ENCODE data around the gene INSM1.

GRCh38 chr20:19407703-19408114 is 195.3 kb downstream of the SLC24A3 start:
- RRBS, 2 experiments = no CpG with 5 or more reads among the region's 4 CpGs

DNA sequence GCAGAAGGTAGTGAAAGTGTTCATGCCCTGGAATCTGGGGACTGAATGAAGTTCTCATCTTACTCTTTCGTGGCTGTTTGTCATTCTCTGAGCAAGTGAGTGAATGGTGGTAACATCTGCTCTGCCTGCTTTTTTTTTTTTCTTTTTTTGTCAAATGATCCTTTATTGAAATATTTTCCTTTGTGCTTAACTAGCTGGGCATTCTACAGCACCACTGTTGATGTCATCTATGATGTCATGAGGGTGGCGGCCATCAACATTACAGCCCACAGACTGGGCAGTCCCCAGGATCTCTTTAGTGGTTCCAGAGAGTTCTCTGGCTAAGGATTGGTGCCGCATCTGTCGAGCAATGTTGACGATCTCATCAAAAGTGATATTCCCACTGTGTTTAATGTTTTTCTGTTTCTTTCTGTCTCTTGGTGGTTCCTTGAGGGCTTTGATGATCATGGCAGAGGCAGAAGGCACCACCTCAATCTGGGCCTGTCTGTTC is 65.2 kb downstream of the RIN2 start:
- RRBS, 2 experiments = no CpG with 5 or more reads among the region's 5 CpGs

DNA sequence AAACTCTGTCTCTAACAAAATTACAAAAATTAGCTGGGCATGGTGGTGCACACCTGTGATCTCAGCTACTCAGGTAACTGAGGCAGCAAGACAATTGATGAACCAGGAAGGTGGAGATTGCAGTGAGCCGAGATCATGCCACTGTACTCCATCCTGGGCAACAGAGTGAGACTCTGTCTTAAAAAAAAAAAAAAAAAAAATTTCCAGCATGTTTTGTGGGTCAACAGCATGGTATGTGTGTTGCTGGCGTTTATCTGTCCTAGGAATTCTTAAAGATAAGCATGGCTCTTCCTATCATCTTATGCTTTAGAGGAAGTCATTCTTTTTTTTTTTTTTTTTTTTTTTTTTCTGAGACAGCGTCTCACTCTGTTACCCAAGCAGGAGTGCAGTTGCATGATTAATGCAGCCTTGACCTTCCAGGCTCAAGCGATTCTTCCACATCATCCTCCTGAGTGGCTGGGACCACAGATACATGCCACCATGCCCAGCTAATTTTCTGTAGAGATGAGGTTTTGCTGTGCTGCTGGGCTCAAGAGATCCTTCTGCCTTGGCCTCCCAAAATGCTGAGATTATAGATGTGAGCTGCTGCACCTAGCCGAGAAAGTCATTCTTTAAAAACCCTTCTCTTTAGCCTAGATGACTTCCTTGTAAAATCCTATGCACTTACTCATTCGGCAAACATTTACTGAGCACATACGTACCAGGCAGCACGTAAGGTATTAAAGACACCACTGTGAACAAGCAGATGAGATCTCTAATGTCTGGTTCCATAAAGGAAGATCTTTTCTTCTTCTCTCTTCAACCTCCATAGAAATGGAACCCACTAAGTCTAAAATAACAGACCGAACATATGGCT is 122.2 kb downstream of the RIN2 start:
- RRBS, 2 experiments = no CpG with 5 or more reads among the region's 9 CpGs

DNA sequence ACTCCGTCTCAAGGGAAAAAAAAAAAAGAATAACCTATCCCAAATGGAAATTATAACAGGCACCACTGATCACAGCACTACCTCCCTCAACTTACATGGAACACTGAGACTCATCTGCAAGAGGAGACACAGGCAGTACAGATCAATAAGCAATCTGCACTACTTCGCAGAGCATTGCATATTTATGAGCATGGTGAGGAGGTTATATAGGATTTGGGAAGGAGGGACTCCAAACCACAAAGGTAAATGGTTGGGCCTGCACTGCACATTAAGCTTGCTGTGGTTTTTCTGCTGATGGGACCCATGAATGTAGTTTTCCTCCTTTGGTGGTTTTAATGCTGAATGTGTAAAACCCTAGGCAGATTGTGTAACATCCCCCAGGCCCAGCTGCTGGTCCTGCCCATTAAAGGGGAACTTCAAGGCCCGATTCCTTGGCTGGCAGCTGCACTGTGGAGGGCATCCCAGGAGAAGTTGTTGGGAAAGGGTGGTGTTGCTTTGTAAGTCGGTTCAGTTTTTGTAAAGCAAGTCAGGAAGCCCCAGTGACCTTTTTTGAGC is 43.3 kb upstream of the NAA20 start:
- RRBS, 2 experiments = no CpG with 5 or more reads among the region's 4 CpGs

GRCh38 chr20:20034462-20035166 is 17.5 kb downstream of the NAA20 start:
- RRBS, 2 experiments = no CpG with 5 or more reads among the region's 6 CpGs

DNA sequence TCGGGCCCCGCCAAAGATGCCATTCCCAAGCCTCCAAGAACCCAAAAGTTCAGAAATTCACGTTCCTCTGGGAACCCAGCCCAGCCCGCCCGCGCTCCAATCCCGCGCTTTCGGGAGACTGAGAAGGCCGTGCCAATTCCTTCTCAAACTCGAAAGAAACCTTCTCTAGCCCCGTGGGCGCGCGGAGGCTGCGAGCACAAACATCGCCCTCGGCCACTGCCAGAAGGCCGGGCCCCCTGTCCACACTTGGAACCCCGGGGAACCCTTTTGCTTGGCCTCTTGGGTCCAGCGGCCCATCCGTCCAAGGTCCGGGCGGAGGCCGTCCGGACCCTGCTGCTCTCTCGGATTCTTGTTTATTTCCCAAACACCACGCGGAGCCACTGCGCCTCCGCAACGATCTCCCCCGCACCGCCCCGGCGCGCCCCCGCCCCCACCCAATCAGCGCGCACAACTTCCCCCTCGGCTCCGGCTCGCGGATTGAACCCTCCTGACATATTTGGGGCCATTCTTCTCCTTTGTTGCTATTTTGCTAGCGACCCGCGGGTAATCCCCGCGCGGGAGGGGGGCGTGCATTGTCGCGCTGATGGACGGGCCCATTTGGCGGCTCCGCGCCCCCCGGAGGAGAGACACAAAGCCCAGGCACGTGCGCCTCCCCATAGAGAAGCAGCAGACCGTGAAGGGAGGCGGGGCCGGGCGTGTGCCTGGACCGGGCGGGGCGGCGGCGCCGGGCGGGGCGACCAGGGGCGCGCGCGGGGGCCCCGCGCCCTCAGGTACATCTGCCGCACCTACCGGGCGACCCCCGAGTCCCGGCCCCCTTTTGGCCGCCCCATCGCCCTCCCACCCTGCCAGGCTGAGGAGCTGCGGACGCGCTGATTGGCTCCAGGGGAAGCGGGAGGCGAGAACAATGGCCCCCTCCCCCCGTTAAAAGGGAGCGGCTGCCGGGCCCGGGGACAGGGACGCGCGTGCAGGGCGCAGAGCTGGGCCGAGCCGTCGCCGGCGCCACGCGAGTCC is at the start of gene INSM1:
Gene INSM1 (plus strand): TSS at position 951 of the 1,011 bp plus-strand sequence.
- RRBS, 2 experiments = 24 to 30% methylated on average over 45 of the region's 105 CpGs

DNA sequence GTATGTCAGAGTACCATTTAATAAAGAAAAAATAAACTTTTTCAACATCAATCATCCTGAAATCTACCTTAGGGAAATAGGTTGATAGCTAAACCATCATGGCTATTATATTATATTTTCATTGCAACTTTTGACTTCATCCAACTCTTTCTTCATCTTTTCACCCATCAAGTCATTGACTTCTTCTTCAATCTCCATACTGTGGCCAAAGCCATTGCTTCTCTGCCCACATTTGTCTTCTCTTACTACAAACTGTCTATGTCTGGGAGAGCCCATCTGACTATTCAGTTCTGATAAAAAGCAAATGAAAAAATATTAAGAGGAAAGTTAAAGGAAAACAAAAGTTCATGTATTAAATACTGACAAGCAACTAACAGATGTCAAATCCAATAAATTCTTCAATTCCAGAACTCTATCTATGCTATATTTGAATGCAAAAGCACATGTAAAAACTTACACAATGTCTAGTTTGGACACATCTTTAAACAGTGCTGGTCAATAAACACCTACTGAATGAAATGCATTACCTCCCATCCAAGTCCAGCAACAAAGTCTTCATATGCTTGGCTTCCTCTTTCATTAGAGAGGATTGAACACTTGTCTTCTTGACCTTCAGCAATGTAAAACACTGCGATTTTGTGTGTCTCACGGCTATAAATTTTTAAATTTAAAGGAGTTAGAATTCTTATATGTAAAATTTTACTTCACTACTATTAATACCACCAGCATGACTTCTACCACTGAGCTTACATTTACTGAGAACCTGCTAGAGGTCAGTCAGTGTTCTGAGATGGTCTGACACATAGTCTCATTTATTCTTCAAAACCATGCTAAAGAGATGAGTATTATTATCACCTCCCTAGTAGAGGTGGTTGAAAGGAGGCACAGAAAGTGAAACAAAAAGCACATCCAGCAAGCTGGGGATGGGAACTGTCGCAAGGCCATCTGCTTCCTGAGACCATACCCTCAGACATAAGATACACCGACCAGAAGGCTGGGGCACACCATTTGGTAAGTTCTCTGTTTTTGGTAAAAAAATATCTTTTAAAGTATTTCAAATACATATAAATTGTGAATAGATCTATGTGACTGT is 137.3 kb downstream of the INSM1 start:
- RRBS, 2 experiments = no CpG with 5 or more reads among the region's 4 CpGs

DNA sequence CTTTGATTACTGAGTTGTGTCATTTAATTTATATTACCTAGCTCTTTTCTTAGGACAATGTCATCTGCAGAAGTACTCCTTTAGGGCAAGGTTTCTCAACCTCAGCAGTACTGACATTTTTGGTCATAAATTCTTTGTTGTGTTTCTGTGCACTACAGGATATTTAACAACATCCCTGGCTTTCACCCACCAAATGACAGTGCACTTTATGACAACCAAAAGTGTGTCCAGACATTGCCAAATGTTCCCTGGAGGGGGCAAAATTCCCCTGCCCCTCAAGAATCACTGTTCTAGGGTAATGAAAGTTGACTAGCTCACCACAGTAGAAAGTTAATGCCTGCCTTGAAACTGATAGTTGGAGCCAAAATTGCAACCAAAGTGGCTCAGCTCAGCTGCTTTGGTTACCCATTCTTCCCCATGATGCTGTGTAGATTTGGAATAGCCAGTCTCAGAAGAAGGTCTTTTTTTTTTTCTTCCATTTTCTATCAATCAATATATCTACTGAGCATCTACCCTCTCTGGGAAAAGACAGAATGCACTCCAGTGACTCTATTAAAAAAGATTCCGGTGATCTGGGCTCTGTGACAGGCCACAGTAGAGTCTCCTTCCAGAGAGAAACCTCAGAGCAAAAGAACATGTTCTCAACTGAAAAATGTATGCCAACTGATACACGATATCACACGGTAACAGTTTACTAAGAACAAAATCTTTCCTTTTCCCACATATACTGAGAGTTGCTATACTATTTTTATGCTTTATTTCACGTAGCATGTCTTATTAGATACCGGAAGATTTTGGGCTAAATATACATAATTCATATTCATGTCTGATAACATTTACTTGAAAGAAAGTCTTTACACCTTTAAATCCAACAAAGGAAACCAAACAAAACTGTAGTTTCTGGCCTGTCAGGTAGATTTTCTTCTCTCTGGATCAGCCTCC is 150.4 kb downstream of the RALGAPA2 start:
- RRBS, 2 experiments = no CpG with 5 or more reads among the region's 5 CpGs

DNA sequence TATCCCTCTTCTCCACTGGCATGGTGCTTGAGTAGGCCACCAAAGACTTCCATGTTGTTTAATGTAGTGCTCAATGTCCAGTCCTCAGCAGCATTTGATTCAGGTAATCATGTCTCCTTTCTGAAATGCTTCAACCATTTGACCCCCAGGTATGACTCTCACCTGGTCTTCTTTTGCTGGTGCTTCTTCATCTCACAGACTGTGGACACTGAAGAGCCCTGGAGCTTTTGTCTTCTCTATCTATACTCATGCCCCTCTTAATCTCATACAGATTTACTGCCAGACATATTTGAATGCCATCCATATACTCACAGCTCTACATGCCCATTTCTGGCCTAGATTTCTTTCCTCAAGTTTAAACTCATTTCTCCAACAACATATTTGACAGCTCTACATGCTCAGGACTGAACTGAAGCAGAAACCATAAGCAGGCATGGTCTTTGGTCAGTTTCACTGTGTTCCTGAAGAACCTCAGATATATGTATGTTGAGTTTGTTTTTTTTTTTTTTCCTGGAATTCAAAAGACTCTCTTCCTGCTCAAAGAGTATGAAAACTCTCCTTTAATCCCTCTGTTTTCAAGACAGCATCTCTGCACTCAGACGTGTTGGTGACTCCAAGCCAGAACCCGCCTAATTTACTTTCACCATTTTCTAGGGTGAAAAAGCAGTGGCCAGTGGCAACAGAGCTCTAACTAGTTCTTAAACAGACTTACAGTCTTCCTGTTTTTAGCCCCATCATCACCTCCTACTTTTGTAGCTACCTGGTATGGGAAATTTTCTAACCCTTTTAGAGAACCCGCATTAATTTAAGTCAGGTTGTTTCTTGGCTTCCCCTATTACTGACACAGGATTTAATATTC is 137.3 kb downstream of the RALGAPA2 start:
- RRBS, 2 experiments = no CpG with 5 or more reads among the region's 3 CpGs

- RRBS, 2 experiments = no CpG with 5 or more reads among the region's 4 CpGs
These were observed 31.9 kb upstream of the RALGAPA2 start for GRCh38 chr20:20744349-20744788.

DNA sequence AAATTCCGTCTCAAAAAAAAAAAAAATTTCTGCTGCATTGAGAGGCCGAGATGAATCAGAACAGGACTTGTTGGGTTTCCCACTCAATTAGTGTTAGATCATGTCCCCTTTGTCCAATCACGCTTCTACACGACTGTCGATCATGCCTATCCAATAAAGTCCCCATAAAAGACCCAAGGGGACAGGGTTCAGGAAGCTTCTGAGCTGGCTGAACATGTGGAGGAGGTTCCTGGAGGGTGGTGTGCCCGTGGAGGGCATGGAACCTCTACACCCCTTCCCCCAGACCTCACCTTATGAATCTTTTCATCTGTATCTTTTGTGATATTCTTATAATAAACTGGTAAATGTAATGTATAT is 3.3 kb upstream of the KIZ start:
- RRBS, 2 experiments = no CpG with 5 or more reads among the region's 6 CpGs

- RRBS, 2 experiments = no CpG with 5 or more reads among the region's 7 CpGs
These were observed 10.4 kb downstream of the KIZ start for GRCh38 chr20:21136162-21136760.

DNA sequence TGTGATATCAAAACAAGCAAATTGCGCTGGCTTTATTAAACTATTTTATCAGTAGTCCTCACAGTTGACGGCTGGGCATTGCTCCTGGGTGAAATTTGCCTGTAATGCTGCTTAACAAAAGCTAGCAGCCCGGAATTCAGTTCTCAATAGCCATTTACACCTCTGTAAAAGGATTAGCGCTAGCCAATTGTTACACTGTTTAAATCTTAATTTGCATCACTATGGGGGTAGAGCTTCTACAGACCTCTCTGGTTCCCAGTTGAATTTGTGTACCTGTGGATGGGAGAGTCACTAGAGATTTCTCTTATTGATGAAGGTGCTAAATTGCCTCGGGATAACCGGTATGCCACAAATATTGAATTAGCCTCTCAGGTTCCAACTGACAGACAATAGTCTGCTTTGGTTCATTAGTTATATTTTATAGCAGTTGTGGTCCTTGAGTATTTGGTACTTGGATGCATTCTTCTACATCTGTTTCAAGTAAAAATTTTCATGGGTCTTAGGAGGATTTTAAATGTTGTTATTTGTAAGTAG is 64.4 kb downstream of the KIZ start:
- RRBS, 2 experiments = no CpG with 5 or more reads among the region's 6 CpGs

DNA sequence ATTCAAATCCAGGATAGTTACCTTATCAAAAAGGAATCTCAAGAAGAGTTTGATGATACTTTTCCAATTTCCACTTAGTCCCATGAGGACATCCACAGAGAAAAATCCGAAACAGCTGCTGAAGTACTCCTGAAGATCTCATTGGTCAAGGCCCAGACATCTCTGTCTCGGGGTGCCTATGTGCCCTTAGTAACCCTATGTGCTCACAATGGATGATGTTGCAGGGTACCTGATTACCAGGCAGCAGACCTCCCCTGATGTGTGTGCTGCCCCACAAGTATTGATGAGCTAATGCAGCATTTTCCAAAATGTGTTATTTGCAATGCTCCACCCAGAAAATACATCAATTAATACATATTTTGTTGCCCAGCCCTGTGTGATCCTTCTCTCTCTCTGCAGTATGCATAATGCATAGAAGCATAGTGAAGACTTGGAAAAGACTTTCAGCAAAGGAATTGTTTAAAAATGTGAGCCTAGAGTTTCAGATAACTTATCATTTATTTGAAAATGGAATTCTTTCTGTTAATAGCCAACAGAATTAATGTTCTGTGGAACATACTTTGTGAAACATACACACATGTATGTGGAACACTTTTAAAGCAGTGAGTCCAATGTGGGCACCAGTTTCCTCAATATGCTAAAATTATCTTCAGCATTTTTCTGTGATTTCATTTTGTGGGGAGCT is 84.9 kb upstream of the XRN2 start:
- RRBS, 2 experiments = no CpG with 5 or more reads among the region's 2 CpGs

- RRBS, 2 experiments = no CpG with 5 or more reads among the region's 7 CpGs
These were observed 721 bp downstream of the XRN2 start for GRCh38 chr20:21303925-21304179.

GRCh38 chr20:21328115-21328901 is 25.2 kb downstream of the XRN2 start:
- RRBS, 2 experiments = no CpG with 5 or more reads among the region's 7 CpGs

DNA sequence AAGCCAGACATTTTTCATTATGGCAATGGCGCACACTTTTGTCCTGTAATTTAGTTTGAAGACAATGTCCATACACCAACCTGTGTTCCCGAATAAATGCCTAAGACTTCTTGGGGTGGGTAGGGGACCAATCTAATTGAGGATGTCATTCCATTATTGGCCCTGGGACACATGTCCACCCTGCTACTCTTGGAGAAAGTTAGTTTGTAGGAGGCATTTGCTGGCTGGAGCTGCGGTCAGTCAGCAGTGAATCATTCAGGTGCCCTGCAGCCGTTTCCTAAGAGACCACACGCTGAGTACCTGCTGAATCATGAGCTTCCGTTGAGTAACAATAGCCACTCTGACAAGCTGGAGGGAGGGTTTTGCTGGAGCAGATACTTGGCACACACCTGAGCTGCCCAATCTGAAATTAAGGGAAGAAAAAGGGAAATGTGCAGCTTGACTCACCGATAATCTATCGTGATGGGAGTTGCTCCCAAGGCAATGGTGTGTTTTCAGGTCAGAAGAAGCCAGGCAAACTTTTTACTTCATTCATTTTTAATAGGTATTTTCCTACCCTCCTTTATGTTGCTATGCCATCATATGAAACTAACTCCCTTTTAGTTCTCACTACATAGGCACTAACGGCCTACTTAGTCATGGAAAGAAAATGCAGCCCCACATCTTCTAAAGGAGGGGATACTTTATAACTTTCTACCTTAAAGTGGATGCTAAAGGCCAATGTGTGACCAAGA is 194.1 kb downstream of the FOXA2 start:
- RRBS, 2 experiments = no CpG with 5 or more reads among the region's 9 CpGs

- RRBS, 2 experiments = no CpG with 5 or more reads among the region's 8 CpGs
These were observed 84.6 kb downstream of the FOXA2 start for GRCh38 chr20:22499684-22500270.

DNA sequence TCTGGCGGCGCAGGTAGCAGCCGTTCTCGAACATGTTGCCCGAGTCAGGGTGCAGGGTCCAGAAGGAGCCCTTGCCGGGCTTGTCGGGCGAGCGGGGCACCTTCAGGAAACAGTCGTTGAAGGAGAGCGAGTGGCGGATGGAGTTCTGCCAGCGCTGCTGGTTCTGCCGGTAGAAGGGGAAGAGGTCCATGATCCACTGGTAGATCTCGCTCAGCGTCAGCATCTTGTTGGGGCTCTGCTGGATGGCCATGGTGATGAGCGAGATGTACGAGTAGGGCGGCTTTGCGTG is 2.0 kb downstream of the FOXA2 start:
- RRBS, 2 experiments = 0 to 5% methylated on average over 4 of the region's 20 CpGs